Measurements from ENCODE around the genes SYT11, SSR2 and UBQLN4.

- RRBS: no CpG with 5 or more reads among the region's 8 CpGs
Observed at GRCh38 chr1:155853147-155854065, 3.6 kb downstream of the GON4L start.

GRCh38 chr1:155858954-155859930, at the start of gene SYT11:
Gene SYT11, plus strand, starts transcription at chr1:155859567.
- RRBS: no CpG with 5 or more reads among the region's 40 CpGs

DNA sequence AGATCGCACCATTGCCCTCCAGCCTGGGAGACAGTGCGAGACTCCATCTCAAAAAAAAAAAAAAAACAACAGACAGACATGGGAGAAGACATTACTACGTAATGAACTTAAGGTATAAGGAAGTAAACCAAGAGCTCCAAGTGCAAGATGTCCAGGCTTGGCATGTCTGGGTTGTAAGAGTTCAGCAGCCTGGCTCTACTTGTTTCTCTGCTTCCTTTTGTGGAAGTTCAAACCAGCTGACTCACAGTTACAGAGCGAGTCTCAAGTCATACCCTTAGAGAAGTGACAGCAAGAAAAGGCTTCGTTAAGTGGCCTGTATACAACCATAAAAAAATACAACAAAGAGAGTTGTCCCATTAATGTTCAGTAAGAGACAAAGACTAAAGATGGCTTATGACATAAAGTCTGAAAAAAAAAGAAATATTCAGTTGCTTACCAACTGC, 1.3 kb downstream of the RIT1 start:
- RRBS: no CpG with 5 or more reads among the region's 5 CpGs

DNA sequence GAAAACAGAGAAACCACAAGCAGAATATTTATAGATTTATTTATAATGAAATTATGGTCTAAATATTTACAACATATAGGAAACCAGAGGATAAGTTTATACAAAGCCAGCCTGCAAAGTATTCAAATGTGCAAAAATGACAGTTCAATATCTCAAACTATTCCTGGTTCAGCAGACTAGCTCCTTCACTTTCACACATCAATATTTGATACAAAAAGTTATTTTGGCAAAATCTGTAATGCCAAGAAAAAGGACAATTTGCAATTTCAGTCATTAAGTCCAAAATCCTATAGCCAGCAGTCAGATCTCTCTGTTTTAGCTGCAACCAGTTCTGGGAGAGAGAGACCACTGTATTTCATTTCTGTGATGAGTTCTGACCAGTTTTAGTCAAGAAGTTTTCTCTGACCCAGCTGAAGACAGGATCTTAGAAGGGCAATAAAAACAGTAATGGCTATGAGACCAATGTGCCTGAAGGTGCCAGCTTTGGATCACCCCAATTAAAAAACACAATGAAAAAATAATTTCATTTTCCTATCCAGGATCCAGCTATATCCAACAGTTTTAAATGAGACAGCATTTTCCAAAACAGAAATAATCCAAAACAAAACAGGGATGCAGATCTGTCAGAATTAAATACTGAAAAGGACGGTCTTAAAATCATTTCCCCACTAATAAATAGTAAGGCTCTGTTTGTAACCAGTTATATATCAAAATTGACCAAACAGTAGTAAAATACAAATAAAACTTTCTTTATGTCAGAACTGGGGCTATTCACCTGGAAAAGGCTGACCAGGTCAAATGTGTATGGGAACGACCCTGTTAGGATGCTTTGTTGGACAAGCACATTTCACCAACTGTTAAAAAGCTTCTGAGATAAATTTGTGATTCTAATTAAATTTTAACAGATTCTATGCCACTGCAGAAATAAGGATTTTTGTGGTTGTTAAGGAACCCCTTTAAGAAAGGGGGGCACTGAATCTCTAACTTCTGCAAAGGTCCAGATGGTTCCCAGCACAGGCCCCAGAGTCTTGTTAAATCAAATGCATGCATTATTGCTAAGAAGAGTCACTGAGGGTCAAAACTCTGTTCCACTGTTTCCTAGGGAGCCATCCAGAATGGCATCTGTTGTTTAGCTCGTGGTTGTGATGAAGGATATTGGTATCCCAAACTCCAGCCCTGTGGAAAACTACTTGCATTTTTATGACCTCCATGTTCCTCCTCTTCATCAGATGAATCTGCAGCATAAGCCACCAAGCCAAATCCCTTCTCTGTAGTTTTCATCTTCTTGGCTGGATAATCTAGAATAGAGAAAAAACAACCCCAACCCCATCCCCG, 2.3 kb upstream of the RIT1 start:
- RRBS: no CpG with 5 or more reads among the region's 4 CpGs

DNA sequence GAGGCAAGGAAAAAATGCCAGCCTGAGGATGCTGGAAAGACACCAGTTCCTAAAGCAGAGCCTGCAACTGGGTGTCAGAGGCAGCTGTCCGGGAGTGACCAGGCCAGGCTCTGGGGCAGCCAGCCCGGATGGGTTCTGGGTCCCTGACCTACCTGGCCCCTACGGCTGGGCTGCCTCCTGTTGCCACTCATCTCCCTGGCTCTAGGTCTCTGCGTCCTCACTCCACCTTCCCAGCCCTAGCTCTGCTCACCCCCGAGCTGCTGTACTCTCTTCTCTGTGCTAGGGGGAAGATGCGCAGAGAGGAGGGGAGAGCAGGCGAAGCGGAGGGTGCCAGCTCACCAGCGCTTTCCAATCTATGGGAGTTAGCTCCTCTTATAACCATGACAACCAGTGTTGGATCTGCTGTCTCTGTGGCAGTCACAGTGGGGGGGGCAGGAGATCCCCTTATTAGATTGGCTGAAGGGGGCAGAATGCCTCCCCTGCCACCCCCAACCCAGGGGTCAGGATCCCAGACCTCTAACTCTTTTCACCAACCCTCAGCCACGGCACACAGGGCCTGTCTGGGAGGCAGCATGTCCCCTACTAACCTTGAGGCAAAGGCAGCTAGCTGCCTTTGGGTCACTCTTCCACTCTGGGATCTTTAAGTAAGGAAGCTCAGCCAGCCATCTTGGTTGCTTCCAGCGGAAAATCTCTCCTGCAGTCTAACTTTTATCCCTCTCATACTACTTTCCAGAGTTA, 8.8 kb downstream of the ARHGEF2 start:
- RRBS: no CpG with 5 or more reads among the region's 11 CpGs

GRCh38 chr1:155970120-155971435, 7.8 kb downstream of the ARHGEF2 start:
- RRBS: no CpG with 5 or more reads among the region's 20 CpGs

- RRBS: no CpG with 5 or more reads among the region's 8 CpGs
Observed at GRCh38 chr1:155984177-155984794, 5.9 kb upstream of the ARHGEF2 start.

DNA sequence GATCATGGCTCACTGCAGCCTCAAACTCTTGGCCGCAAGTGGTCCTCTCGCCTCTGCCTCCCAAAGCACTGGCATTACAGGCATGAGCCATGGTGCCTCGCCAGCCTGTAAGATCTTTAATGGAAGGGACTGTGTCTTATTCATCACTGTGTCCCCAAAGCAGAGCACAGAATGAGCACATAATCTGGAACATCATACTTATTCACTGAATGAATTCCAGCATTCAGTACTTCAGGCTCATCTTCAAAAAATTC, 9.6 kb downstream of the SSR2 start:
- RRBS: no CpG with 5 or more reads among the region's 3 CpGs

GRCh38 chr1:156020491-156021256, at the start of gene SSR2:
Gene SSR2, minus strand, starts transcription at chr1:156020951.
- RRBS: no CpG with 5 or more reads among the region's 43 CpGs

GRCh38 chr1:156053233-156054007, at the start of gene UBQLN4:
Gene UBQLN4, minus strand, starts transcription at chr1:156053798.
- RRBS: 2% methylated on average over 4 of the region's 66 CpGs

- RRBS: no CpG with 5 or more reads among the region's 14 CpGs
Observed at GRCh38 chr1:156054482-156054706, 188 bp upstream of the LAMTOR2 start.

DNA sequence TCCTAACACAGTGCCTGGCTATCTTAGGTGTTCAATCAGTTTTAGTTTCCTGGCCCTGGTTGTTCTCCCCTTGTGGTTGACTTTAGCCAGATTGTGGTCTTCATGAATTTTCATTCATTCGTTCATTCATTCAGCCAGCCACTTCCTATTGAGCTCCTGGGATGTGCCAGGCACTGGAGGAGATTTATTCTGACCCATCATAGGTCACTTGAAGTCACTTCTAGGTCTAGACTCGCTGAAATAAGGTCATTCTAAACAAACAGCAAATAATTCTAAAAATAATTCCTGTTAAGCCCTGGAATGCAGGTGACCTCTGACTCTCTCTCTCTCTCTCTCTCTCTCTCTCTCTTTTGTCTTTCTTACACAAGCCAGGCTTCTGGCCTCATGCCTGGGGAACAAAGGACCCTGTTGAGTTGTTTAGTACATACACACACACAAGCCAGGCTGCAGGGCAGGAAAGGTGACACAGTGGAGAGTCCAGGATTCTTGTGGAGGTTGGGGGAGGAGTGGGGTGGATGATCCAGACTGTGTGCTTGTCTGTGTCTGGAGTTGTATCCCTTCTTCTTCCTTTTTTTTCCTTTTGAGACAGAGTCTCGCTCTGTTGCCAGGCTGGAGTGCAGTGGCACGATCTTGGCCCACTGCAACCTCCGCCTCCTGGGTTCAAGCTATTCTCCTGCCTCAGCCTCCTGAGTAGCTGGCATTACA, 4.0 kb upstream of the MEX3A start:
- RRBS: no CpG with 5 or more reads among the region's 5 CpGs

GRCh38 chr1:156097581-156098202, 15.4 kb upstream of the MEX3A start:
- RRBS: no CpG with 5 or more reads among the region's 7 CpGs

GRCh38 chr1:156099915-156100642, 14.4 kb upstream of the LMNA start:
- RRBS: no CpG with 5 or more reads among the region's 2 CpGs

DNA sequence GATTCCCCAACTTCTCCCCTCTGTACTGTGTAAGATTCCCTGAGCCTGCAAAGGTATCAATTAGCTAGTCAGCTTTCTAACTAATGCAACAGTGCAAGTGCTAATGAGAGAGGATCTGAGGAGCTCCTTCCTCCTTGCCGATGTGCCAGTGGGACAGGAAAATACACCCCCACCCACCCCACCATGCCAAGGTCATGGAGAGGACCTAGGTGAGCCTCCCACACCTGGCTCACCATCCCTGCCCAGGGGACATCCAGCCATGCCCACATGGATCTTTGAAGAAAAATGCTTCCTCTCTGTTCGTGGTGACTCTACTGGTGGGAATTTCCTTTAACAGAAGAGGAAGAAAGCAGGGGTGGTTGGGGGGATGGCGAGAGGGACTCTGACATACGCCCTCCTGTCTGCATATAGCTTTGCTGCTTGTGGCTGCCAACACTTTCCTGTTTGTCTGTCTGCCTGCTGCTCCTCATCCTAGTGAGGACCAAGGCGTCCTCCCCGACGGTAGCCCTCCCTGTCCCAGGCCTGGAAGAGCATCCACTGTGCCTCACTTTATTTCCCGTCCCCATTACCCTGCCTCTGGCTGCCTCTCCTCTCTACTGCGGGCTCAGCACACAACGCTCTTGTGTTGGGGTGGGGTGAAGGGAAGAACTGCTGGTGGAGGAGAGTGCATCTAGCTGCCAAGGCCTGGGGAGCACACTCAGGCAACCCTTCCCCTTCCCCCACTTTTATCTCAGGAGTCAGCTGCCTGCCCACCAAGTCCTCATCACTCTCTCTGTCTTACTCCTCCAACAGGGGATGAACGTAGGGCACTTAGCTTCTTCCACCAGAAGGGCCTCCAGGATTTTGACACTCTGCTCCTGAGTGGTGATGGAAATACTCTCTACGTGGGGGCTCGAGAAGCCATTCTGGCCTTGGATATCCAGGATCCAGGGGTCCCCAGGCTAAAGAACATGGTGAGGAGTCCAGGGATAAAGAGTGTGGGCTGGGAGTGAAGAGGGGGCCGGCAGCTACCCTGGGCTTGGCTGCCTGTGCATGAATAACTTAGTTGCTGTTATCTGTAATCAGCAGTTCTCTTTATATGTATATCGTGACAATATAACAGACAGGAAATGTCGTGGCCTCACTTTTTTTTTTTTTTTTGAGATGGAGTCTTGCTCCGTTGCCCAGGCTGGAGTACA, 2.6 kb downstream of the SEMA4A start:
- RRBS: no CpG with 5 or more reads among the region's 17 CpGs

GRCh38 chr1:156182391-156182720, 11.5 kb upstream of the SLC25A44 start:
- RRBS: no CpG with 5 or more reads among the region's 2 CpGs

DNA sequence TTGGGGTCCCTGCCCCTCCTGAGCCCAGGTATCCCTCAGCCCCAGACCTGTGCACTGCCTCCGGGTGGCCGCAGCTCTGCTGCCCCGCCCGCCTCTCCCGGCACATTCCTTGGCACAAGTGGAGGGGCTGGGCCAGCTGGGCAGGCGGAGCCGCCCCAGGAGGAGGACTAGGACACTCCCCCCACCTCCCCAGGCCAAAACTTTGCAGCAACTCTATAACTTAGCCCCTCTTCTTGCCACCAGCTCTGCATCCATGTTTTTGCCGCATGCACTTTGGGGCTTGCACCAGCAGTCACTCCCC, 608 bp downstream of the PAQR6 start:
- RRBS: 96% methylated on average over 4 of the region's 8 CpGs

- RRBS: no CpG with 5 or more reads among the region's 14 CpGs
Observed at GRCh38 chr1:156488961-156490078, 11.3 kb downstream of the MEF2D start.

GRCh38 chr1:156524252-156525099, 23.9 kb upstream of the MEF2D start:
- RRBS: no CpG with 5 or more reads among the region's 4 CpGs

GRCh38 chr1:156593766-156594419, 2.3 kb downstream of the NAXE start:
- RRBS: no CpG with 5 or more reads among the region's 8 CpGs